ENCODE data around the gene ING1.

DNA sequence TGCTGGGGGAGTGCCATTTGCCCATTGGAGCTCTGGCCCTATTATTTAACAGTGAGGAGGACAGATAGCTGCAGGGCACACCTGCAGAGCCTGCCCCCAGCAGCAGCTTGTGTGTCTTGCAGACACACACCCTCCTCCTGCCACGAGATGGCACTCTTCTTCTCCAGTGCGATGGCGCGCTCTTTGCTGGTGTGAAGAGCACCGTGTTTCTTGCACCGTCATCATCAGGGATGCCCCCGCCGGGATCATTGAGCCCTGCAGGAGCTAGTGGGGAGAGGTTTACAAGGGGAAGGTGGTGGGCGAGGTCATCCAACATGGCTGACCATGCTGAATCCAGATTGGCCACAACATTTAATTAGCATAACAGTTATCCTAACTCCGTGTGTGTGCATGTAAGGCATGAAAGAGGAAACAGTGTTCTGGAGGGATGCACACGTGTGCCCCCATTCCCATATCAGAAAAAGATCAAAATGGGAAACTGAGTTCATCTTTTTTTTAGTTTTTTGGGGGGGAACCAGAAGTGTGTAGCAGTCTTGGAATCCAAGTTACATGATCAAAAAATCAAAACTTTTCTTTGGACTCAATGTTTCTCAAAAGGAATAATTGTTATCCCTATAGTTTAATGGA is 105.5 kb downstream of the RAB20 start:
- PRO-cap: no peak
- RAMPAGE, long total RNA, 4 experiments: no peak in any of the 4 experiments

GRCh38 chr13:110473013-110473702 is 88.4 kb downstream of the RAB20 start:
- PRO-cap: no peak
- RAMPAGE, long total RNA, 4 experiments: no peak in any of the 4 experiments

- PRO-cap: no peak
- RAMPAGE, long total RNA, 4 experiments: no peak in any of the 4 experiments
Observed at GRCh38 chr13:110477976-110478372, 83.5 kb downstream of the RAB20 start.

GRCh38 chr13:110484752-110485151 is 76.8 kb downstream of the RAB20 start:
- PRO-cap: no peak
- RAMPAGE, long total RNA, 4 experiments: no peak in any of the 4 experiments

DNA sequence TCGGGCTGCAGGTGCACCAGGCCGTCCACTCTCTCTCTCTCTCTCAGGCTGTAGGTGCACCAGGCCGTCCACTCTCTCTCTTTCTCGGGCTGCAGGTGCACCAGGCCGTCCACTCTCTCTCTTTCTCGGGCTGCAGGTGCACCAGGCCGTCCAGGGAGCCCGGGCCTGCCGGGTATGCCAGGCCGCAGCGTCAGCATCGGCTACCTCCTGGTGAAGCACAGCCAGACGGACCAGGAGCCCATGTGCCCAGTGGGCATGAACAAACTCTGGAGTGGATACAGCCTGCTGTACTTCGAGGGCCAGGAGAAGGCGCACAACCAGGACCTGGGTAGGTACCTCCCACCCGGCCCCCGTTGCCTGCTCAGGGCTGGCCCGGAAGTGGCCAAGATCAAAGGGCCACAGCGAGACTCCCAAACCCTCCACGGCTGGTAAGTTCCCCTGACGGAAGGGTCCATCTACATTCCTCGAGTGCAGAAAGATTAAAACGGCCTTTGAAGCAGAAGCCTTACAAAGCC is 55.2 kb downstream of the RAB20 start:
- PRO-cap: no peak
- RAMPAGE, long total RNA, 4 experiments: no peak in any of the 4 experiments

- PRO-cap: no peak
- RAMPAGE, long total RNA, 4 experiments: no peak in any of the 4 experiments
Observed at GRCh38 chr13:110616737-110617074, 1.4 kb downstream of the NAXD start.

- PRO-cap: no peak
- RAMPAGE, long total RNA, 4 experiments: no peak in any of the 4 experiments
Observed at GRCh38 chr13:110632205-110632912, 17.0 kb downstream of the NAXD start.

DNA sequence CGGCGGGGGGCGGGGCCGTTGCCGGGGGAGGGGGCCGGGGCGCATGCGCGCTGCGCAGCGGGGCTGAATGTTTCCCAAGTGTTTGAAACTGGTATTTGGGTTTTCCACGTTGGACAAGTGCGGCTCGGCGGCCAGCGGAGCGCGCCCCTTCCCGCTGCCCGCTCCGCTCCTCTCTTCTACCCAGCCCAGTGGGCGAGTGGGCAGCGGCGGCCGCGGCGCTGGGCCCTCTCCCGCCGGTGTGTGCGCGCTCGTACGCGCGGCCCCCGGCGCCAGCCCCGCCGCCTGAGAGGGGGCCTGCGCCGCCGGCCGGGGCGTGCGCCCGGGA is at the start of gene ING1:
Gene ING1 (plus strand): TSS at position 98 of the 325 bp plus-strand sequence.
- PRO-cap: bidirectional peak, plus-strand start at position 98 of the sequence, minus-strand start outside the sequence
- RAMPAGE, long total RNA, 4 experiments: no peak in any of the 4 experiments

GRCh38 chr13:110902885-110903764 is 11.7 kb downstream of the ANKRD10 start:
- PRO-cap: no peak
- RAMPAGE, long total RNA, 4 experiments: no peak in any of the 4 experiments

GRCh38 chr13:111031306-111032179 is 83.6 kb upstream of the ARHGEF7 start:
- PRO-cap: no peak
- RAMPAGE, long total RNA, 4 experiments: no peak in any of the 4 experiments

DNA sequence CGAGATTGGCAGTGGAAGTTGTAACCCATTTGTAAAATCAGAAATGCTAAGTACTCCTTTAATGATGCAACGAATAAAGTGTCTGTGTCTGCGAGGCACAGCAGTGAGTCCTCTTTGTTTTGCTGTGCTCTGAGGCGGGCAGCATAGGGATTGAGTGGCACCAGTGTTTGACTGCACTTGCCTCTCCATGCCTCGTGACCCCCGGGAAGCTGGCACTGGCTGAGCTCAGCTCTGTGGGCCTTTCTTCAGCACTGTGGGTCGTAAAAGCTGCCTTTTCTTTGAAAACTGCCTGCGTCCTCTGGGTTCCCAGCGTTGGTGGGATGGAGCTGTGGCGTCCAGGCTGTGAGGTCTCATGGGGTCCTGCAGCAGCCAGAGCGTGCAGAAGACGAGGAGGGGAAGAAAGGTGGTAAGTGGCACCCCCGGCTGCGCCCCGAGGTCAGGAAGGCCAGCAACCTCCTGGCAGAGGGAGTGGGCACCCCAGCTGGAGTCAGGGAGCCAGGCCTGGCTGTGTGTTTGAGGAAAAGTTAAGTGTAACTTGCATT is 79.4 kb upstream of the TEX29 start:
- PRO-cap: no peak
- RAMPAGE, long total RNA, 4 experiments: no peak in any of the 4 experiments

DNA sequence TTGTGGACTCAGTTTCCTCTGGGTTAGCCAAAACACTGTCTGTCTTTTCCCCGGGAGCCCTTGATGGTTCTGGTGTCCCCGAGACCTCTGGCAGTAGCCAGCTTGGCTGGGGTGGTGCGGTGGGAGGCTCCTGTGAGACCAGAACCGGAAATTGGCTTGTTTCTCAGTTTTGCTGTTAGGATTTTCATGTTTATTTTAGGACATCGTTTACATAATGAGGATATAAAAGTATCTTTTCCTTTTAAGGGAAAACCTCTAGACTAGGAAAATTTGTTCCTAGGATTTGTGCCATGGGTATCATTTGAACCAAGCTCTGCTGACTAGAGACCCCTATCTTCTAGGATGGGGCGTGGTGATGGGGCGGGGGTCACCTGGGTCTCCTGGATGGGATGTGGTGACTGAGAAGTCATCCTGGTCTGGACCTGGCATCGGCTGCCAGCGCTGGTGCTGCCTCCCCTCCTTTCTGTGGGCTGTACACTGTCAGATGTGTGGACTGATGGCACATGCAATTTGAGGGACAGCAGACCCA is 48.1 kb upstream of the TEX29 start:
- PRO-cap: no peak
- RAMPAGE, long total RNA, 4 experiments: no peak in any of the 4 experiments

GRCh38 chr13:111616074-111616808 is 295.8 kb downstream of the TEX29 start:
- PRO-cap: no peak
- RAMPAGE, long total RNA, 4 experiments: no peak in any of the 4 experiments

- PRO-cap: no peak
- RAMPAGE, long total RNA, 4 experiments: no peak in any of the 4 experiments
Observed at GRCh38 chr13:112067748-112068342, 896 bp downstream of the SOX1 start.

GRCh38 chr13:112073195-112073967 is 6.4 kb downstream of the SOX1 start:
- PRO-cap: no peak
- RAMPAGE, long total RNA, 4 experiments: no peak in any of the 4 experiments

DNA sequence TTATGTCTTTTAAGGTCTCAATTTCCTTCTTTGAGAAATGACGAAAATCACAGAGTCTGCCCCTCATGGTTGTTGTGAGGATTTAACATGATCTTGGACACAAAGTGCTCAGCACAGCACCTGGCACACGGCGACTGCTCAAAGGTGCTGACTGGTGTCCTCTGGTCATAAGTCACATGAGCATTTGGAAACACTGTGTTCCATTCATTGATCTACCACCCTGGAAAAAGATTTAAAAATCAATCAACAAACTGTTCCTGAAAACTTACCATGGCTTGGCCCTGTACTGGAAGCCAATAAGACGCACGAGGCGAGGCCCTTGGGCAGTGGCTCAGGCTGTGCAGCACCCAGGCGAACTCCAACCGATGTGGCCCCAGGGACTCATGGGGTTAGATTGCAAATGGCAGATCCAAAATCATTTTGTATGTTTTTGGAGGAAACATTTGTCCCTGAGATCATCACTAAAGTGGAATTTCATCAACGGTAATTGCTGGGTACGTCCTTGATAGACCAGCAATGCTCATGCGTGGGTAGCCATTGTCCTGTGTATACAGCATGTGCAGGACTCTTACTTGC is 150.3 kb upstream of the SPACA7 start:
- PRO-cap: no peak
- RAMPAGE, long total RNA, 4 experiments: no peak in any of the 4 experiments

DNA sequence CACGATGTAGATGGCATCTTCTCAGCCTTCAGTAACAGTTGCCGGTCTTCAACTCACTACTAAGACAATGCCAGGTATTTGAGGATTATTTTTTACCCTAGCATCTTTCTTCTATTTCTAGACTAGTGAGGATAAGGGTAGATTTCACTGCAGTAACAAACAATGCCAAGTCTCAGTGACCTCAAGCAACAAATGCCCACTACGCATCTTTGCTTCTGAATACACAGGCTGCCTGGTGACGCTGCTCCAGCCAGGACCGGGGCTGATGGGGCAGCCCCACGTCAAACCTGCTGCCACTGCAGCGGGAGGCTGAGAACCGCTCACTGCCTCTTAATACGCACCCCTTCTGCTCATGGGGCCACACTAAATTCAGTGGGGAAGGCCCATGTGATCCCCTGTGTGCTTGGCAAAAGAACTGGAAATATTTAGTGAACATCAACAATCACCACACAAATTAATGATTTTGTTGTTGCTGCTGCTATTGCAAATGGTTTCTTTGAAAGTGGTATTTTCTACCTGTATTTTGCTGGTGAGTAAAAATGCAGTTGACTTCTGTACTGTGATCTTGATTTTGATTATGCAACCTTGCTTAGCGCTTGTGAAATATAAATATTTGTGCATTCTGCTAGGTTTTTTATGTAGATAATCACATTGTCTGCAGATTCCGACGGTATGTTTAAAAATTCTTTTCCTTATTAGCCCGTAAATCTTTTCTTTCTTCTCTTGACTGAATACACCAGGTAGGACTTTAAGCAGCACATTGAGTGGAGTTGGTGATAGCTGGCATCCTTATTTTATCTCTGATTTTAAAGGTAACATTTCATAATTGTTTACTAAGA is 139.5 kb upstream of the SPACA7 start:
- PRO-cap: no peak
- RAMPAGE, long total RNA, 4 experiments: no peak in any of the 4 experiments

GRCh38 chr13:112554860-112555248 is 33.1 kb downstream of the TUBGCP3 start:
- PRO-cap: no peak
- RAMPAGE, long total RNA, 4 experiments: no peak in any of the 4 experiments

DNA sequence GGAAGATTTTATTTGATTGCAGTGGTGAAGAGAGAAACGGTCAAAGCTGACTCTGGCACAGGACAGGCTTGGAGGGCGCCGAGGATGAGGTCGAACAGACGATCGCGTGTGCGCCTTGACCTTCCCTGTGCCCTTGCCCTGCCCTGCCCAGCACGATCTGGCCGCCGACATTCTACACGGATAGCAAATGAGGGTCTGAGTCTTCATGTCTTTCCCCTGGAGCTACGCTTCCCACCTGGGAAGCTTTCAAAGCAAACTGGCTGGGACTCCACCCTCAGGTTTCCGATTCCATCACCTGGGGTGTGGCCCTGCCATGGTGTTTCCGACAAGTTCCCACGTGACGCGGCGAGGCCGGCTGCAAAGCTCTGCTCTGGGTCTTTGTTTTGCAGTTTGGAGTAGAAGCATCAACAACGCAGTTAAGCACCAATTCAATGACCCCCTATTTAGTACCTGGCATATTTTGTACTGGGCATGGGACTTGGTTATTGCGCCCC is 50.4 kb upstream of the TUBGCP3 start:
- PRO-cap: no peak
- RAMPAGE, long total RNA, 4 experiments: no peak in any of the 4 experiments

GRCh38 chr13:112670045-112670470 is 19.8 kb upstream of the ATP11A start:
- PRO-cap: no peak
- RAMPAGE, long total RNA, 4 experiments: no peak in any of the 4 experiments